OCI-LY7 (cell line): ENCODE measurements around the genes RPS17 and HDGFL3.

DNA sequence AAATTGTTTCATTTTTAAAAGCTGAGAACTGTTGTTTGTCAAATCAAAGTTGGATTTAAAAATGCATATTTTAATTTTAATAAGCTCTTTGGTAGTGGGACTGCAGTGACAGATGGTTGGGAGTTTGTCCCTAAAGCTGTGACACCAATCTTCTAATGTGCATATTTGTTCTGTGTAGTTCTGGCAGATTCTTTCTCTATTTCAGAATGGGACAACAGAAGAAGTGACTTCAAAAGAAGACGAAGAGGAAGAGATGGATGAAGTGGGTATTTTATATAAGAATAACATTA lies 29.2 kb upstream of the GOLGA6L9 start:
- PRO-cap, result no peak
- RAMPAGE, long total RNA, result no peak

DNA sequence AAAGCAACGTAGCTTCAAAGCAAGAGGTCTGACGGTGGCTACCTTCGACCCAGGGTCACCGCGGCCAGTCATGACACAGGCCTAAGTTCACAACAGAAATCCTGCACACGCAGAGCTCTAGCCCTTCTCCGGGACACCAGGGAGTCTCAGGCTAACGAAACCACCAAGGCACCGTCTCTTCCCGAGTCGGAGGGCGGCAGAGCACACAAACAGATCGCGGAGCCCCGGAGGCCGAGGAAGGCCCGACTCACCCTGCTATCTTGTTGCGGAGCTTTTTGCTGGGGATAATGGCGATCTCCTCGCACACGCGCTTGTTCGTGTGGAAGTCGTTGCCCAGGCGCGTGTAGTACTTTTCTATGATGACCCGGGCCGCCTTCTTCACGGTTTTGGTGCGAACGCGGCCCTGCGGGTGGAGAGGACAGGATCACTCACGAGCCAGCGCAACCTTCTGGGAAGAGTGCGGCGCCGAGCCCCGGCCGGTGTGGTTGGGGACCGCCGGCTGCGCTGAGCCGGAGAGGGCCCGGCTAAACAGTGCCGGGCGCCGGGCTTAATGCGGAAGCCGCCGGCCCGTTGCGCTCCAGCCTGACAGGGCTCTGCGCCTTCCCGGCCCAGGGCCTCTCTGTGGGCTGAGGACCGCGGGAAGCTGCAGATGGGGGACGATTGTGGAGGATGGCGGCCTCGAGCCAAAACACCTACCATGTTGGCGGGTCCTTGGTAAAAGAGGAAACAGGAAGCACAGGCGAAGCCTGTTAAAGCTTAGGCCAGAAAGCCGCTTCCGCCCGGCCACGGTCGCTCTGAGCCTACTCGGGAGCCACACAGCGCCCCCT lies at the start of gene RPS17:
RPS17 (minus strand) TSS at position 728 of the 827 bp plus-strand sequence.
- PRO-cap, result bidirectional peak, plus-strand start at position 454 of the sequence, minus-strand start at position 447 of the sequence; bidirectional peak, plus-strand start outside the sequence, minus-strand start at position 690 of the sequence
- RAMPAGE, long total RNA, result start-site peak on the minus strand centred at position 717 of the sequence, 27 bp wide, 47,874 and 2,730 reads in 2 replicates

- PRO-cap, result bidirectional peak, plus-strand start at chr15:82750572, minus-strand start at chr15:82750487
- RAMPAGE, long total RNA, result no peak
These were observed 40.5 kb upstream of the AP3B2 start for GRCh38 chr15:82749975-82750819.

DNA sequence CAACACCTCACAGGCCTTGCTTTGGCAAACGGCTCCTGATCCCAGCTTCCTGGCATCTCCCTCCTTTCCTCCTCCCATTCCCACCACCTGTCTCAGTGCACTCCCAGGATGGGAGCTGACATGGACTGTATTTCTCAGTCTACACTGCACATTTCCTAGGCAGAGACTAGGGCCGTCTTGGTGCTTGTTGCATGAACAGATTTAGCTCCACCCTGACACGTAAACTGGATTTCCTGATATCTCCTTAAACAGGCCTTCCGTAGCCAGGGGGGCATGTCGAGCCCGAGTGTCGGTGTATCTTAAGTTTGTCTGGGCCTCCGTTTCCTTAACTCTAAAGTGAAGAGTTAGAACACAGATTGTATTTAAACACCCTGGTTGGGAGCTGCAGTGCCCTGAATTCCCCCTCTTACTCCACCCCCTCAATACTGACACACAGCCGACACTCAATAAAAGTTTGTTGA lies 715 bp upstream of the WHAMM start:
- PRO-cap, result bidirectional peak, plus-strand start at position 266 of the sequence, minus-strand start at position 168 of the sequence; unidirectional peak, minus-strand start at position 338 of the sequence
- RAMPAGE, long total RNA, result no peak

- PRO-cap, result no peak
- RAMPAGE, long total RNA, result no peak
These were observed 10.3 kb downstream of the WHAMM start for GRCh38 chr15:82819776-82820122.

DNA sequence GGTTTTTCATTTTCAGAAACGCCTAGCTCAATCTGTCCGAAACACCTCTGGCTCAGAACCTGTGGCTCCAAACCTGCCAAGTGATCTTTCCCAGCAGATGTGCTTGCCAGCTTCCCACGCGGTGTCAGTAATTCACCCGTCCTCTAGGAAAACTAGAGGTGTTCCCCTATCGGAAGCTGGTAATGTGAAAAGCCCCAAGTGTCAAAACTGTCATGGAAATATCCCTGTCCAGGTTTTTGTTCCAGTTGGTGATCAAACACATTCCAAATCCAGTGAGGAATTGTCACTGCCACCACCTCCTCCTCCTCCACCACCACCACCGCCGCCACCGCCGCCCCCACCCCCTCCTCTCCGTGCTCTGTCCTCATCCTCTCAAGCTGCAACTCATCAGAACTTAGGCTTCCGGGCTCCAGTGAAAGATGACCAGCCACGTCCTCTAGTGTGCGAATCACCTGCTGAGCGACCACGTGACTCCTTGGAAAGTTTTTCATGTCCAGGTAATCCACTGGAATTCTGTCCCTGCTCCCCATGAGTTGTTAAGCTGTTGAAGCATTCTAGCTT lies 21.2 kb downstream of the WHAMM start:
- PRO-cap, result no peak
- RAMPAGE, long total RNA, result no peak

DNA sequence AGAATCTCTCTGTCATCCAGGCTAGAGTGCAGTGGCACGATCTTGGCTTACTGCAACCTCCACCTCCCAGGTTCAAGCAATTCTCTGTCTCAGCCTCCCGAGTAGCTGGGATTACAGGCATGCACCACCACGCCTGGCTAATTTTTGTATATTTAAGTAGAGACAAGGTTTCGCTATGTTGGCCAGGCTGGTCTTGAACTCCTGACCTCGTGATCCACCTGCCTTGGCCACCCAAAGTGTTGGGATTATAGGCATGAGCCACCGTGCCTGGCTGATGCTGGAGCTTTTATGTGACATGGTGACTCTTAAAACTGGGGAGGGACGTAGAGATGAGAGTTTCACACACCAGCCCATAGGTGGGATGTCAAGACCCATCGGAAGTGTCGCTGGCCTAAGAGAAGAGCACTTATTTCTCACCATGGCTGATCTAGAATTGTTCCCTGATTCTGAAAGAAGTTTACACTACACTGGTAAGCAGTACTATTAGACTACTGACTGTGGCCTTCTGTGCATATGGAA lies 24.7 kb downstream of the WHAMM start:
- PRO-cap, result no peak
- RAMPAGE, long total RNA, result no peak

- PRO-cap, result no peak
- RAMPAGE, long total RNA, result no peak
These were observed 45.1 kb downstream of the WHAMM start for GRCh38 chr15:82854452-82855027.

GRCh38 chr15:82856317-82856908 lies 47.0 kb downstream of the WHAMM start:
- PRO-cap, result no peak
- RAMPAGE, long total RNA, result no peak

DNA sequence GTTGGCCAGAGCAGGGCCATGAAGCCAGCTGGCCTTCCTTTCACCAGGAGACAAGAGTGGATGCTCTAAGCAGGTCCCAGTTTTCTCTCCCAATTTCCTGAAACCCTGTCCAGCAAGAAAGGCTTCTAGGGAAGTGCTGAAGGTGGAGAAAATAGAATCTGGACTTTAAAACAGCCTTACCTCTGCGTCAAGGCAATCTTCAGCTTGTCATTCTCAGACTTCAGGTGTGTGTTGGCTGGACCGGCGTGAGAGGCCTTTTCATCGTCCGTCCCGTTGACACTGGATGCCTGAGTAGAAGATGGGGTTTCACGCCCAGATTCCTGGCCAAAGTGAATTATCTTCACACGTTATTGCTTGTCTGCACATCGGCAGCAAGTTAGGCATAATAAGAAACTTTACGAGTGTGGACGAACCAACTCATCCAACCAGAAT lies 49.4 kb downstream of the WHAMM start:
- PRO-cap, result no peak
- RAMPAGE, long total RNA, result no peak

- PRO-cap, result no peak
- RAMPAGE, long total RNA, result no peak
These were observed 54.6 kb downstream of the WHAMM start for GRCh38 chr15:82864102-82864313.

DNA sequence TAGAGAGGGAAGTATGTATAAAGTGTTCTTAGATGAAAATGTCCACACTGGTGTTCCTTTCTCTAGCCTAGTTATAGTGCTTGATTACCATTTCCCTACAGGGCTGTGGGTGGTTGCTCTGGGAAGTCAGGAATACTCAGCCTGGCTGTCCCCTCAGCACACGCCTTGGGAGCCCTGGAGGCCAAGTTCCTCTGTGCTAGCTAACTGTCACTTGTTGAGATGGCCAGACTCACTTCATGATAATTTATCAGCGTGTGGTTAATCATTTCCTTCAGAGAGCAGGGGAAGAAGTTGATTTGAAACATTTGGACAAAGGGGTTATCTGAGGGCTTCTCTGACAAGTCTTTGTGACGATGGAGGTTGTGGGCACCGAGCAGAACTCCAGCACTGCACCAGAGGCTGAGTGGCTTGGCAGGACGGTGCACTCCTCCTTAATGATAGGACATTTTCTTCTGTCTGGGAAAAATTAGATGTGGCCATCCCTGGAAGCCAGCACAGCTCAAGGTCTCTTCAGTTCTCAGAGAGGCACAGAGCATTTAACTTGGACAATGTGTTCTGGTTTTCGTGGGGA lies 61.9 kb downstream of the WHAMM start:
- PRO-cap, result no peak
- RAMPAGE, long total RNA, result no peak

- PRO-cap, result no peak
- RAMPAGE, long total RNA, result no peak
These were observed 65.7 kb downstream of the WHAMM start for GRCh38 chr15:82875102-82875500.

GRCh38 chr15:83029683-83030347 lies 18.4 kb upstream of the C15orf40 start:
- PRO-cap, result no peak
- RAMPAGE, long total RNA, result no peak

DNA sequence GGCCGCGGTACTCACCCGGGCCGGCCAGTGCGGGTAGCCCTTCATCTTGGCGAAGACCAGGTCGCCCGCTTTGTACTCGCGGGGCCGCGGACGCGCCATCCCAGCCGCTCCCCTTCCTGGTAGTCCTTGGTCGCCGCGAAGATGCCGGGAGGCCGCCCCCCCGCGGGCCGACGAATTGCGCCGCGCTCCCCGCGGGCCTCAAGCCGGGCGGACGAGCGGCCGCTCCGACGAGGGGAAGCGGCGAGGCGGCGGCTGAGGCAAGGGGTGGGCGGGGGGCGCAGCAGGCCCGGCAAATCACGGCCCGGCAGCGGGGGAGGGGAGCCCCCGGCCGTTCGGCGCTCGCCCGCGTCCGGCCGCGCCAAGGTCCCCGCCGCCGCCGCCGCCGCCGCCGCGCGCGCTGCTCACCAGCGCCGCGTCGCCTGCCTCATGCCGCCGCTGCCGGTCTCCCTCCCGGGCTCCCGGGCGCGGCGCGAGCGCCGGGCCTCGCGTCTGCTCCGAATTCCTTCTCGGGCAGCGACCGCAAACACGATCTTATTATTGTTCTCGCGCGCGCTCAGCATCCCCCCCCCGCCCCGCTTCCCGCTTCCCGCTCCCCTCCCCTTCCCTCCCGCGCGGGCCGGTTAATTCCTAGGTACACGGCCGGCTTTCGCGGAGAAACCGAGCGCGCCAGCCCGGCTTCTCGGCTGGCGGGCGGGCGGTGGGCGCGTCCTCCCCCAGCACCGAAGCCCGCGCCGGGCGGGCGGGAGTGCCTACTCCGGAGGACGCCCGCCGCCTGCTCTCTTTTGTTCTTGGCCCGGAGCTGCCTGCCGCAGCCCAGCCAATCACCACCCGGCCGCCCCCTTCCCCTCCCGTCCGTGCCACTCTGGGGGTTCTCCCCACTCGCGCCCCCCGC lies at the start of gene HDGFL3:
HDGFL3 (minus strand) TSS at position 508 of the 892 bp plus-strand sequence.
- PRO-cap, result bidirectional peak, plus-strand start at position 201 of the sequence, minus-strand start at position 254 of the sequence; bidirectional peak, plus-strand start outside the sequence, minus-strand start at position 508 of the sequence
- RAMPAGE, long total RNA, result no peak

- PRO-cap, result no peak
- RAMPAGE, long total RNA, result no peak
These were observed 4.7 kb downstream of the ADAMTSL3 start for GRCh38 chr15:83658481-83659094.

DNA sequence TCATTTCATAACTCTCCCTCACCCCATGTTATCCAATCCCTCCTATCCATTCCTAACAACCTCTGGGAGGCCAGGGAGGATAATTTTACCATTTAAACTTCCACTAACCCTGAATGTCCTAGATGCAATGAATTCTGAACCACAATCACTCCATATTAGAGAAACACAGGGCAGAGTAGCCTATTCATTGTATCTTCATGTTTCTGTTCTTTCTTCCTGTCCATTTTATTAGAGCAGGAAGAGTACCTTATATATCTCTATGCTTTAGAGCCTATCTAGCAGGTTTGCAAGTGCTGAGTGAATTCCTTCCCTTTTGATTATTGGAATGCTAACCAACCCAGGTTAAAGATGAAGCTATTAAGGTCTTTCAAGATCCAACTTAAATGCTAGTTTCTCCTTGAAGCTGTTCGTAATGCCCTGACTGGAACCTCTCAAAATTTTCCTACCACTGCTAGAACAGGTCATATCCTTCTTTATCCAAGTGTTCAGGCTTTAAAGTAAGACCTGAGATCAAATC lies 2.4 kb downstream of the SEC11A start:
- PRO-cap, result no peak
- RAMPAGE, long total RNA, result no peak

DNA sequence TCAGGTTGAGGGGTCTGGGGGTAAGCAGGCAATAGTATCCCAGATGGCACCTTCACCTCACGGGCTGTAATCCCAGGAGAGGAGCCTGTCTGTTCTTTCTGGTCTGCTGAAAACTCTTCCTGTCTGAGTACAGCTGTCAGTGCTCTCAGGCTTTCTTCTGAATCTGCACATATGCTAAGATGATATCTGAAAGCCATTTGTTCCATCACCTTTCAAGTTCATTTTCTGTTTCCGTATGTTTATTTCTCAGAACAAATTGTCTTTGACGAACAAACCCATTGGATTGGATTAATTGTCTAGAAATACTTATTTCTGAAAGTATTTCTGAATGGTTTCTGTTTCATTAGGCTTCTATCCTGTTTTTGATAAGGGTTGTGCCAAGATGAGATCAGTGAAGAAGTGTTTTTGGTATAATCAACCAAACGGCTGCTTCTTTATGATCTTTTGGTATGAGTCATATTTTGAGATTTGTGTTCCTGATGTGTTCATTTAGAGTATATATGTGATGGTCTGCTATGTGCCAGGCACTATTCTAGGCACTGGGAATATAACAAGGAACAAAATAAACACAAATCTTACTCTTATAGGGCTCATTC lies 13.3 kb downstream of the ZNF592 start:
- PRO-cap, result no peak
- RAMPAGE, long total RNA, result no peak

- PRO-cap, result no peak
- RAMPAGE, long total RNA, result no peak
These were observed 25.3 kb downstream of the ZNF592 start for GRCh38 chr15:84773605-84774155.

DNA sequence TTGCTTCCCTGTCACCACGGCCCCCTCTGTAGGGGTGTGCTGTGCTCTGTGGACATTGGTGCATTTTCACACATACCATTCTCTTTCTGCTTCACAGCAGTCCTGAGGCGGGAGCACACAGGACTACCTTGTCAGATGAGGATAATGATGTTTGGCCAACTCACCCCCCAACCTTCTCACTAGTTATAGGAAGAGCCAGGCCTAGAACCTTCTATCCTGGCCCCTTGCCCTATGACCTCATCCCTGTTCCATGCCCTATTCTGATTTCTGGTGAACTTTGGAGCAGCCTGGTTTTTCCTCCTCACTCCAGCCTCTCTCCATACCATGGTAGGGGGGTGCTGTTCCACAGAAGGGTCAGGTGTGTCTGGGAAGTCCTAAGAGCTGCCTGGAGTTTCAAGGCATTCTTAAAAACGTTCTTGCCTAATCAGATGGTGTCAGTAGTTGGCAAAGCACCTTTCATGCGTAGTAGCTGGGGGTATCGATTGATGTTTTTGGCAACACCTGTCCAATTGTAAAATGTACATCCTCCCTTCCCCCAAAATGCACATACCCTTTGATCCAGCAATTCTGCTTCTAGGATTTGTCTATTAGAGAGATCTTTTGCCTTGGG lies 16.9 kb upstream of the ALPK3 start:
- PRO-cap, result no peak
- RAMPAGE, long total RNA, result no peak